Diencephalon (tissue), 2 donors: ENCODE results near the genes FAM25A, ATAD1 and ANKRD22.

DNA sequence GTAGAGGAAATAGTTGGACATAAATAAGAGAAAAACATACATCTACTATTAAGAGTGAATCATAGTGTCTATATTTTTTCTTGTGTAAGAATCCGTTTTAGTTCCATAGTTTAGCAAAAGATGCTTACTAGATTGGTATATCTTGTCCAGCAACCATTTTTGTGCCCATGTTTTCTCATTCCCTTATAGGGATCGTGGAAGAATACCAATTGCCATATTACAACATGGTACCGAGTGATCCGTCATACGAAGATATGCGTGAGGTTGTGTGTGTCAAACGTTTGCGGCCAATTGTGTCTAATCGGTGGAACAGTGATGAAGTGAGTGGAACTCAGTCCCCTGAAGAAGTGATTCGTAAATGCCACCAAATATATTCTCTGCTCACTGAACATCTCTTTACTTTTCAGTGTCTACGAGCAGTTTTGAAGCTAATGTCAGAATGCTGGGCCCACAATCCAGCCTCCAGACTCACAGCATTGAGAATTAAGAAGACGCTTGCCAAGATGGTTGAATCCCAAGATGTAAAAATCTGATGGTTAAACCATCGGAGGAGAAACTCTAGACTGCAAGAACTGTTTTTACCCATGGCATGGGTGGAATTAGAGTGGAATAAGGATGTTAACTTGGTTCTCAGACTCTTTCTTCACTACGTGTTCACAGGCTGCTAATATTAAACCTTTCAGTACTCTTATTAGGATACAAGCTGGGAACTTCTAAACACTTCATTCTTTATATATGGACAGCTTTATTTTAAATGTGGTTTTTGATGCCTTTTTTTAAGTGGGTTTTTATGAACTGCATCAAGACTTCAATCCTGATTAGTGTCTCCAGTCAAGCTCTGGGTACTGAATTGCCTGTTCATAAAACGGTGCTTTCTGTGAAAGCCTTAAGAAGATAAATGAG is 34.0 kb downstream of the MMRN2 start:
- RAMPAGE, long total RNA, result no peak

DNA sequence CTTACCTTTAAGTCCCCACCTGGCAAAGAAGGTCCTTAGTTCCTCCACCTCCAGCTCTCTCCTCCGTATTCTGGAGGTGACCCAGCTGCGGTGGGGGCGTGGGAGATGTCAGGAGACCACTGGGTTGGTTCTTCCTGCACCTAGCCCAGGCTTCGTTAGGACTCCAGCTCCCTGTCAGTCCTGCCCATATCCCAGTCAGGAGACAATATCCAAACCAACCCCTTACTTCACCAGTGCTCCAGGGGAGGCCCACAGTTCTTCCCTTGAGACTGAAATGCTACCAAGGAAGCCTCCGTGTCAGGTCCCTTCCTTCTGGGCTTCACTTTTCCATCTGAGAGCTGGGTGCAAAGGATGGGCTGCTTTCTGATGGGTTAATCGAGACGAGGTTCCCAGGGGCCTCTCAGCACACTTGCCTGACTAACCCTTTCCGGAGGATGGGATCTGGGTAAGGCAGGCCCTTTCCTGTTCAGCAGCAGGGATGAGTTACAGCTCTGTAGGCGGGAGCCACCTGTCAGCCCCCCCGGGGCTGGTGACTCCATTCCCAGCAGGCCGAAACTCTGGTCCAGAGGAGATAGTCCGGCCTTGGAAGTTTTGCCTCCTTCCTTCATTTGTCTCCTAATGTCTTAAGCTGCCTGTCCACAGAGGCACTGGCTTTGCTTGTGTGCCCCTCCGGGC is 892 bp downstream of the ADIRF start:
- RAMPAGE, long total RNA, result no peak

DNA sequence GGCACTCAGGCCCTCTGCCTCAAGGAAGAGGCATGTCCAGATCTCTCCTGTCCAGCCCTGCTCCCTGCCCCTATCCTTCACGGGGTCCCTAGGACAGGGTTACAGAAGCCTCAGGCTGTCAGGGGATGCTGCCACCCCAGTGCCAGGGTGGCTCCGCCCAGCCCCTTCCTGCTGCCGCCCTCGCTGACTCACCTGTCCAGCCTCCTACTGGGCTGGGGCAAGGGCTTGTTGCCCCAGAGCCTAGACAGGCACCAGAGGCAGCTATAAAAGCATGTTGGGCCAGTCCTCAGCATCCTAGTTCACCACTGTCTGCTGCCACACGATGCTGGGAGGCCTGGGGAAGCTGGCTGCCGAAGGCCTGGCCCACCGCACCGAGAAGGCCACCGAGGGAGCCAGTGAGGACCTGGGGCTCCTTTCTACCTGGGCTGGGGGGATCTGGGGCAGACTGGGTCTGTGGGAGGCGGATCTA is at the start of gene FAM25A:
Gene FAM25A (plus strand): TSS at position 292 of the 469 bp plus-strand sequence.
- RAMPAGE, long total RNA, result no peak

DNA sequence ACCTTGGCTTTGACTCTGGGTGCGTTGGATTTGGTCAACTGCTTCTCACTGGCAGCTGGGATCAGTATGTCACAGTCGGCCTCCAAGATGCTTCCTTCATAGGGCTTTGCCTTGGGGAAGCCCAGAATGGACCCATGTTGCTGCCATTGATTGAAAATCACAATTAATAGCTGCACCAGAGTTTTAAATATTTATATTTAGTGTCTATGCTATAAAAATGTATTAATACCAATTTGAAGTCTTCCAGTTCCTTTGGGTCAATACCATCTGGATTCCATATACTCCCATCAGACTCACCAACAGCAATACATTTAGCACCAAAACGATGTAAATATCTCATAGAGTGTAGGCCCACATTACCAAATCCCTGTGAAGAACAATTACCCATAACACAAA is 34.0 kb downstream of the GLUD1 start:
- RAMPAGE, long total RNA, result no peak

DNA sequence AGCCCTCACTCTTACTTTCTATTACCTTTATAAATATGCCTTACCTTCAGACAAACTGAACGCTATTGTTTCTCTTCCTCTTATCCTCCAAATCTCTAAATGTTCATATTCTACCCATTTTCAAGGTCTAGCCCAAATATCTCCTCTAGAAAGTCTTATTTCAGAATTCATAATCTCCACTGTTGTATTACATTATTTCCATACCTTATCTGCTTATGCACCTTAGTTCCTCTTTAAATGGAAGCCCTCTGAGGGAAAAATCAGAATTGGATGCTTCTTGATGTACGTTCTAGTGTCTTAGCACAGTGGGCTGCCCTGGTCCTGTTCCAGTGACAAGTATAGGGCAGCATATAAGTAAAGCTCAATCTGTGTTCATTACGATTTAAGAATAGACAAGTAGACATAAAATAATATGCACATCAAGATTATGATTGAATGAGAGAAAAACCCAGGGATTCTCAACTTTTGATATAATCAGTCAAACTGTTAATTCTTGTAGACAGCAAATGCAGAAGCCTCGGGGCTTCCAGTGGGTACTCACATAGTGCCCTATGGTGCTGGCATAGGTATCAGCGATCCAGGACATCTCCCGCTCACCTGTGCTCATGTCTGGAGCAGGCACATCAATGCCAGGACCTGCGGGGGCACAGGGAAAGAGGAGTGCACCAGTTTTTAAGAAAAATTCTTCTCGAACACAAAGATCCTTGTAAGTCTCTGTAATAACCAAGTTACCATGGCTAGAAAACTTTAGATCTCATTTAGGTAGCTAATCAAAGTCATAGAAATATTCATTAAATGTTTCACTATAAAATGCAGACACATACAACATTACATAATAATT is 26.9 kb downstream of the GLUD1 start:
- RAMPAGE, long total RNA, result no peak

GRCh38 chr10:87090923-87091893 is 3.4 kb downstream of the GLUD1 start:
- RAMPAGE, long total RNA, result no peak

DNA sequence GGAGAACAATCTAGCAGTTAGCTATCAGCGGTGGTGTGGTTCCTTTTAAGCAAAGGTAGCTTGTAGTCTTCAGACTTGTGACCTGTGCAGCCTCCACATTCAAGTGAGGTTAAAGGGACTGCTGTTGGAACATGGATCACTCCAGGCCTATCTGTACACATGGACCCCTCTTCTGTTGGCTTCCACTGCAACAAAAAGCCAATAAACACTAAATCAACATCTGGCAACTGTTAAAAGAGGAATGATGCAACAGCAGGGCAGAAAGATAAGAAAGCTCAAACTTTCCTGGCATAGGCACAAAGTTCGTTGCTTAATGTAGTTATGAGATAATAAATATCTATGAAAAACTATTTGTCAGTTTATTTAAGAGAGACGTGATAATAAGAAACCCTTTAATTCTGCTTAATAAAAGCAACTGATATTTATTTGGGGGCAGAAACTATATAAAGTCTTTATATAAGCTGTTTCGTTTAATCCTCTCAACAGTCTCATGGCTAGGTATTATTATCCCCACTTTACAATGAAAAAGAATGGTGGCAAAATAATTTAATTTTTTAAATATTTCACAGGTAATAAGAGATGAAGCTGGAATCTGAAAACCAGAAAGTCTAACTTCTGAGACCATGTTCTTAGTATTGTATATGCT is 3.9 kb upstream of the MINPP1 start:
- RAMPAGE, long total RNA, result no peak

GRCh38 chr10:87505770-87506441 is 1.2 kb downstream of the MINPP1 start:
- RAMPAGE, long total RNA, result no peak

- RAMPAGE, long total RNA, result no peak
These were observed 27.6 kb downstream of the MINPP1 start for GRCh38 chr10:87532373-87532681.

DNA sequence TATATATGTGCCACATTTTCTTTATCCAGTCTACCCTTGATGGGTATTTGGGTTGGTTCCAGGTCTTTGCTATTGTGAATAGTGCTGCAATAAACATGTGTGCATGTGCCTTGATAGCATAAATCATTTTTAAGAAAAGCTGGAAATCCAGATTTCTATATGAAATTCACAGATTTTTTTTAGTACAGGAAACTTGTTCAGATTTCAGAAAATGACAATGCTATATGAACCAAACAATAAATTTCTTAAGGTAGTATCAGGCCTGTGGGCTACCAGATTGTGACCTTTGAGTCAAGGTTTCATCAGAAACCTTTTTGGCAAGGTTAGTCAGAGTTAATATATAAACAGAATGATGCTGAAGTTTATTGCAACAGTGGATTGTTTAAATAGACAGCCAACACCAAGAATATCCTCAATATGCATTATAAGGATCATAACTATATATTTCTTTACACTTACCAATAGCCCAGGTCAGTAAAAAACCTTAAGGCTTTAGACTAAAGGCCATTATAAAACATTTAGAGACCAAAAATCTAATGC is 68.7 kb upstream of the PAPSS2 start:
- RAMPAGE, long total RNA, result no peak

DNA sequence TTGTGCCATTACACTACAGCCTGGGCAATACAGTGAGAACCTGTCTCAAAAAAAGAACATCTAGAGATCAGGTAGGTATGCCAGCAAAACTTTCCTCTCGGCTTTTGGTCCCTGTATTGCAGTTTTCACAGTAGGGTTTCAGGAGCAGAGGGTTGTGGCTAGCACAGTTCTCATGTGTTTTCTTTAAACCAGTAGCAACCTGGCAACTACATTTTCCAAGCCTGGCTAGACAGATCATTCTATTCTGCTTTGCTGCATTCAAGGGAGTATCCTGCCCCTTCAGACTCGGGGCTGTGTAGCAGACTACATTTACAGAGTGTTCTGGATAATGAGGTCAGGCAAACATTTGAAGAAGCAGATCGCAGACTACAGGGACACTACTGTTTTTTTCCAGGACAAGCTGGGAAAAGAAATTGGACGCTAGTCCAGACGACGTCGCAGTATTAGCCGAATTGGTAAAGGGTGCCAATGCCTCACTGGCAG is 61.1 kb upstream of the PAPSS2 start:
- RAMPAGE, long total RNA, result no peak

GRCh38 chr10:87660085-87660758 is 544 bp downstream of the PAPSS2 start:
- RAMPAGE, long total RNA, result no peak

- RAMPAGE, long total RNA, result no peak
These were observed 62.1 kb downstream of the PAPSS2 start for GRCh38 chr10:87721843-87722188.

- RAMPAGE, long total RNA, result start-site peak on the minus strand at chr10:87817936-87818007, 81 and 67 reads in 2 replicates; start-site peak on the minus strand at chr10:87818167-87818257, 1,570 and 683 reads in 2 replicates; start-site peak on the plus strand at chr10:87818288-87818341, 46 and 44 reads in 2 replicates
These were observed at the start of gene ATAD1 for GRCh38 chr10:87817425-87818649. Gene ATAD1, minus strand, starts transcription at chr10:87818226.

DNA sequence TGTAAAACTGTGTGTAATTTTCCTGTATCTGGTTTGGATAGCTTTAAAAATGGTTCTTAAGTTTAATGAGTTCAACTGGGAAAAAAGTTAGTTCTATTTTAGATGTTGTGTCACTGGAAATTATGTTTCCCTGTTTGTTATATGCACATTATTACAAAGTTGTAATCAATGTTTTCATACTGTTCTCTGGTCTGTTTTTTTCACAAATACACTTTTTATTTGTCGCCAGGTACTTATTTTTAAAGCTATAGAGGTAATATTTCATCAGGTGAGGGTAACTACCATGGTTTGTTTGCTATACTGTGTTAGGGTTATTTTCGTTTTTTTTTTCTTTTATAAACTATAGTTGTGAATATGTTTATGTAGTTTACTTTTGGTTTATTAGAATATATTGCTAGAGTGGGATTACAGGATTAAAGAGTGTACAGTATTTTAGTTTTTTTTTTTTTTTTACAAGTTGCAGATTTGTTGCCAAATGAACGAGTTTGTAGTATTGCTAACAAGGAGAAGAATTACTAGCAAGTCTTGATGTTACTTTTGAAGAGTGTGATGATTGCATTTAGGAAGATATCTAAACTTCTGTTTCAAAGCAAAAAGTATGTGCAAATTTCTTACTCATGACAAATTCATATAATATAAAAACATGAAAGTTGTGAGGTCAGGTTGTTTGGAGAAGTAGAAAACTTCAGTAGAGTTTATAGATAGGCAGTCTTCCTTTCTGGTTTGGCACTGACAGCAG is 16.6 kb downstream of the PTEN start:
- RAMPAGE, long total RNA, result no peak

- RAMPAGE, long total RNA, result no peak
These were observed 194.4 kb downstream of the PTEN start for GRCh38 chr10:88057881-88058229.

- RAMPAGE, long total RNA, result no peak
These were observed 283.7 kb downstream of the PTEN start for GRCh38 chr10:88147107-88147557.

DNA sequence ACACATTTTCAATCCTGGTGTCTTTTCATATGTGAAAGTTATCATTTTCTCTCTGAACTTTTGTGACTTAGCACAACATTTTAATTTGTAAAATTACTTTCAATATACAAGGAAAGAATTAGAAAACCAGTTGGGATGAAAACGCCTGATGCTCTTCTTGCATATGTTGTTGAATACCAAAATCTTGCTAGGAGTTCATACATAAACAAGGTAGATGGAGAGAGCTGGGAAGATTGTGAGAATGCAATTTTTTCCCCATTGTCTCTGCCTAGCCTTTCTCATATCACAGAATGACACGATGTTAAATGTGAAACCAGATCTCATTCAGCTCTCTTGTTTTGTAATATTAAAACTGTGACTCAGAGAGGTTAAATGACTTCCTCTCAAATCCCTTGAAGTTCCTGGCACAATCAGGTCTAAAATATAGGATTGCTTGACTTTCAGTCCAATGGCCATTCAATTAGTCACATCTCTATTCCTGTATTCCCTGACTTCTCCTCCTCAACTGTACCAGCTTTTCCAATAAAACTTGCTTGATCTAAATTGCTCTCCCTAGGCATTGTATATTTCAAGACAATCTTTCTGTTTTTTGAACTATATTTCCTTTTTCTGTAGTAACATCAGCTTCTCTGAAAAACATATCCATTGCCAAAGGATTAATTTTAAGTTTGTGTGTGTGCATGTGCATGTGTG is 3.2 kb downstream of the ANKRD22 start:
- RAMPAGE, long total RNA, result no peak

- RAMPAGE, long total RNA, result no peak
These were observed at the start of gene ANKRD22 for GRCh38 chr10:88851496-88852259. Gene ANKRD22, minus strand, starts transcription at chr10:88851844.

DNA sequence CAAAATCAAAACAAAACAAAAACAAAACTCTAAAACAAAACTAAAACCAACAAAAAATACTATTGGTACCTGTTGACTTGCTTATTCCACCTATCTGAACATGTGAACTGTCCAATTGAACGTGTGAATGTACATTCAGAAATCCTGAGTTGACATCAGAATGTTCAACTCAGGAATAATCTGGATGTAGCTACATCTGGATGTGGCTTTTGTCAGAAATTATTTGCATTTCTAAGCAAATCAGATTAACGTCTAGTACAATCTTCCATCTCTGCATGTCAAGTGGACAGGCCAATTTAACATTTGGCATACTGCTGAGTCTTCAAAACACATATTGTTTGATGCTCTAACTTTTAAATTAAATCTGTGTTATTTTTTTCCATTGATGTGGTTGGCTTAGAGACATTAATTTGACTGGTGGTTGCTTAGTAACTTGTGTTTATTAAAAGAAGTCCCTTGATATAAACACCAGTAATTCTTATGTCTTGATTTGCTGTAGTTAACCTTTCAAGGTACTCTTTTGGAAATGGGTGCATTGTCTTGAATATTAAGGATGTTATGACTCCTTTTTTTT is 3.4 kb downstream of the STAMBPL1 start:
- RAMPAGE, long total RNA, result no peak